Mesenteric fat pad (tissue), 1 donor: Measurements from ENCODE around the genes DYNLL2 and HSF5.

DNA sequence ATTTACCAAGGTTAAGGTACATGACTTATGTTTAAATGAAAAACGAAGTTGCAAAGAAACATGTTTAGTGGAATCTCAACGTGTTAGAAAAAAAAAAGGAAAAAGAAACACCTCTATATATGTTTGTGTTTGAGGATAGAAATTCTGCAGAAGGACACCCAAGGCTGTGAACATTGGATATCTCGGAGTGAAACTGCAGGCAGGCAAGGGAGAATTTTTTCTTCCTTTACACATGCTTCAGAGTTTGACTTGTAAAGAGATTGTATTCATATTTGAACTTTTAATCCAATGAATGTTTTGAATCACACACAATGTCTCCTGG lies 1.1 kb upstream of the MRPS23 start:
- PRO-cap = no peak

GRCh38 chr17:57914340-57915154 lies 40.7 kb downstream of the CUEDC1 start:
- PRO-cap = no peak

DNA sequence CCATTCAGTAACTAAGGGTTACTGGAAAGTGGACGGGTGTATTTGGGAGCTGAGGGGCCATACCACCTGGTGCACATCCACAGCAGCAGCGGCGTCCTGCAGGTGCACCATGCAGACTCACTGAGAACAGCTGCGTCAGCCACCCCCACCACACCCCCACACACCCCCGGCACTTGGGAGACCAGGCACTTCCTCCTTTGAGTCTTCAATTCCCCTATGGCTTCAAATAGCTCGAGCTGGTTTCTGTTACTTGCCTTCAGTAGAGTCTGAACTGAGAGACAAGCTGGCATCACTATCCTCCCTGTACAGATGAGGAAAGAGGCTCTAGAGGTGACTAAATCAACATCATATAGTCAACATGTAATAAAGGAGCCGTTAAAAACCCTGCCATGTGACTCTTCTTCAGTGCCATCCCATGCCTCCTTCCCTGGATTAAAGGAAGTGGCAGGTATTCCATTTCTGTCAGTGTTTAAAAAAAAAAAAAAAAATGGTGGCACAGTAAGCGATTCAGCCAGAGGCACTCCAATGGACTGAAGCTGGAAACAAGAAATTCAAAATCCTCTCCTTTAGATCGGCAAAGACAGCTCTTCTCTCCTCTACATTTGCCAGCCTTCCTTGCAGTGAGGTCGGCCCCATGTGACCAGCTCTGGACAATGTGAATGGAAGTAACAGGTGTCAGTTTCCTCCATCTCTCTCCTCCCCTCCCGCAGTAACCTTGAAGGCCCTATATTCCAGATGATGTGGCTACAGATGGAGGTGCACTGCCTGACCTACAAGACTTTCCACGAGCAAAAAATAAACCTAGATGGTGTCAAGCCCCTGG lies 15.2 kb downstream of the CUEDC1 start:
- PRO-cap = no peak

DNA sequence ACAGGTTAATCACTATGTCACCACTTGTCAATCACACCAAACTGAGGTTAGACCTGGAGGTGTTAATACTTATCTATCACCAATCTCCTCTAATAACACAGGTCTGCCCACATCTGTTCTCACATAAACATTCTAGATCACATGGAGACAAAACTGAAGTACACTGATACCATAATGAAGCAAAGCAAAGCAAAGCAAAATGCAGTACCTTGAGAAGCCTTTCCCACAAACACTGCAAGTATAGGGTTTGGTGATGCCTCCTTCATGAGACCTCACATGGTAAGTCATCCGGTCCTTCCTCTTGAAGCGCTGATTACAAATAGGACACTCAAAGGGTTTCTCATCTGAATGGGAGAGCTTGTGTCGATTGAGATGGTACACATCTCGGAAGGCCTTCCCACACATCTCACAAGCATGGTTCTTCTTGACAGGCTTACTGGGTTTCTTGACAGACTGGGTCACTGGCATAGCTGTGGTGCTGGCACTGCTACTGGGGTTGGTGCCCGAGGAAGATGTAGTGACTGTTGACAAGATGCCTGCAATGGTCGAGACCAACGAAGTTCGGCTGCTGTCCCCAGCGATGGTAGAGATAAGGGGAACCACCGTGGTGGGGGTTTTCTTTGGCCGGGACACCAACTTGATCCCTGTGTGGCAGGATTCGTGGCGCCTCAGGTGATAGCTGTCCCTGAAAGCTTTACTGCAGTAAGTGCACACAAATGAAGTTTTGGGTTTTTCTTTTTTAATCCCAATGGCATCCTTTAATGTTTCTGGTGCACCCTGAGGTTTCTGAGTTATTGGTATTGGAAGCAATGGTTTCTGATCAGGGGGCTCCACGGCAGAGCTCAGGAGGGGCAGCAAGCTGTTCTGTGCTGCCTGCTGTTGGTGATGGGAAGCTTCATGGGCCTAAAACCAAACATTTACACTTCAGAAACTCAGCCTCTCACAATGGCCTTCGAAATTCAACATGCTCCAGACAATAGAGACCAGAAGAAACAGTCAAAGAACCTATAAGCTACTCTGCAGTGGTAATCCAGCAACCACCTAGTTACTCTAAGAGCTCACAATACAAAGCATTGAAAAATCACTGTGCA lies 5.2 kb downstream of the VEZF1 start:
- PRO-cap = no peak

- PRO-cap = no peak
These were observed 5.6 kb upstream of the VEZF1 start for GRCh38 chr17:57993356-57994447.

GRCh38 chr17:57994448-57994956 lies 6.4 kb upstream of the VEZF1 start:
- PRO-cap = no peak

DNA sequence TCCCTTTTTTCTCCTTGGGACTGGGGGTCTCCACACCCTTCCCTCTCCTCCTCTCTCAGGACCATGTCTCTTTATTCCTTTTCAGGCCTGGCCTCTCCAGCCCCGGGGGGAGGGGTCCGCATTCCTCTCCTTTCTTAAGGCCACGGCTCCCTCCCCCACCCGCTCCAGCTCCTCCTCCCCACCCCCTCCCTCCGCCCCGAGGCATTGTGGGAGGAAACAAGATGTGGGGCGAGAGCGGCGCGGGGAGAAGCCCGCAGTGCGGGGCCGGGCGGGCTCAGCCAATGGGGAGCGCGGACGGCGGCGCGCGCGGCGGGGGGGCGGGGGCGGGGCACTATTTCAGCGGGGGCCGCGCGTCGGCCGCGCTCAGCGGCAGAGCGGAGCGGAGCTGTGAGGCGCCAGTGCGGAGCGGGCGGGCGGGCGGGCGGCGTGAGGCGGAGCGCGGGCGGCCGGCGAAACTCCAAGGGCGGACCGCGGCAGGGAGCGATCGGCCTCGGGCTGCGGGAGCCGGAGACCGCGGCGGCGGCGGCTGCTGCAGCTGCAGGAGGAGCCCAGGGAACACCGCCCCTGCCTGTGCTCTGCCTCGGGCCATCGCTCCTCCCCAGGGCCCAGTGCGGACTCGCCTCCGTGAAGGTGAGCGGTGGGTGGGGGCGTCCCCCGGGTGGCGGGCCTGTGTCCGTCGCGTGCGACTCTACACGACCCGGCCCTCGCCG lies at the start of gene DYNLL2:
TSS of gene DYNLL2 (plus strand) at position 366 of the 710 bp plus-strand sequence.
- PRO-cap = bidirectional peak, plus-strand start at position 366 of the sequence, minus-strand start at position 186 of the sequence

DNA sequence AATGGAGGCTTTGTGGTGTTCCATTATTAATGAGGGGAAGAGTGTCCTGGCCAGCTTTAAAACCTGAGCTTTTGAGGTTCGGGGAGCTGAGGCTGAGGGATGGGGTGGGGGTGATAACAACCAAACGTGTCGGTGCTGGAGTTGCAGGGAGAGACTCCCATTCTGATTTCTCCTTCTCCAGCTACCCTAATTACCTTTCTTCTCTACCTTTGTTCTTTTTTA lies 5.6 kb downstream of the DYNLL2 start:
- PRO-cap = no peak

DNA sequence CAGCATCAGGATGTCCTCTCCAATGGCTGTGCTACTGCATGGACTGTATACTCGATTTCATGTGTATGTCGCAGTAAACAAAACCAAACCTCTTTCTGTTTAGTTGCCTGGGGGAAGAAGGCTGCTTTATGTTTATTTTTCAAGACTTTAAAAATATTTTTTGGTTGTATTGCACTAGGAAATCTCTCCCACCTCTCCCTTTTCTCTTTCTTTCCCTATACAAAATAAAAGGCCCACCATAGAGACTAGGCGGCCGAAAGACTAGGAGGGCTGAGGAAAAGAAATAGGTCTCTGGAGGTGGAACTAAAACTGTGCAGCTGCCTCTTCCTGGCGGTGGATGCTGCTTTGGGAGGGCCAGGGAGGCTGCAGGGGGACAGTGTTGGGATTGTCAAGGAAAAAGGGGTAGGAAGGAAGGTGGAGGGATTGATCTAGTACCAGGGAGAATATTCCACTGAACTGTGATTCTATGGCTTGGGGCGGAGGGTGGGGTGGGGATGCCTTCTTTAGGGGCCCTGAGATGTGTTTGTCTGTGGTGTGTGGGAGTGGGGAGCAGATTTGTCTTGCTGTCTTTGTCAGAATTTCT lies 6.2 kb downstream of the DYNLL2 start:
- PRO-cap = no peak

DNA sequence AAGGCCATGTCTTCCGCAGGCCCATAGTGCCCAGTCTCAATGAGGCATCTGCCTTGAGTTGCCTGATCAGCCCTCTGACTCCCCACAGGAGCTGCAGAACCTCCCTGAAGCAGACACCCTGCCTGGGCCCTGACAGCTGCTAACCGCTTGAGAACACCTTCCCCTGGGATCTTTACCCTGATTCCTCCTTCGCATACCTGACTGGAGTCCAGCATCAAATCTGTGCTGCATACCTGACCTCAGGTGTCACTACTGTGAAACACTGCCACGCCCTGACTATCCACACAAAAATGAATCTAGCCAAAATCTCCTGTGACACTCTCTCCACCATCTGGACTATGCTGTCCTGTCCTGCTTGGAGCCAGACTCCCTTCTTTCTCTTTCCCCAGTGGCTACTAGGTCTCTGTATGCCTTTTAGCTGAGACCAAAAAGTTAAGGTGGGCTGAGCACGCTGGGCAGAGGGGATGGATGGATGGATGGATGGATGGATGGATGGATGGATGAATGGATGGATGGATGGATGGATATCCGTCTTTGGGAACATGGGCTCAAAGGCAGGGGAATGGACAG lies 13.1 kb downstream of the TSPOAP1 start:
- PRO-cap = no peak

DNA sequence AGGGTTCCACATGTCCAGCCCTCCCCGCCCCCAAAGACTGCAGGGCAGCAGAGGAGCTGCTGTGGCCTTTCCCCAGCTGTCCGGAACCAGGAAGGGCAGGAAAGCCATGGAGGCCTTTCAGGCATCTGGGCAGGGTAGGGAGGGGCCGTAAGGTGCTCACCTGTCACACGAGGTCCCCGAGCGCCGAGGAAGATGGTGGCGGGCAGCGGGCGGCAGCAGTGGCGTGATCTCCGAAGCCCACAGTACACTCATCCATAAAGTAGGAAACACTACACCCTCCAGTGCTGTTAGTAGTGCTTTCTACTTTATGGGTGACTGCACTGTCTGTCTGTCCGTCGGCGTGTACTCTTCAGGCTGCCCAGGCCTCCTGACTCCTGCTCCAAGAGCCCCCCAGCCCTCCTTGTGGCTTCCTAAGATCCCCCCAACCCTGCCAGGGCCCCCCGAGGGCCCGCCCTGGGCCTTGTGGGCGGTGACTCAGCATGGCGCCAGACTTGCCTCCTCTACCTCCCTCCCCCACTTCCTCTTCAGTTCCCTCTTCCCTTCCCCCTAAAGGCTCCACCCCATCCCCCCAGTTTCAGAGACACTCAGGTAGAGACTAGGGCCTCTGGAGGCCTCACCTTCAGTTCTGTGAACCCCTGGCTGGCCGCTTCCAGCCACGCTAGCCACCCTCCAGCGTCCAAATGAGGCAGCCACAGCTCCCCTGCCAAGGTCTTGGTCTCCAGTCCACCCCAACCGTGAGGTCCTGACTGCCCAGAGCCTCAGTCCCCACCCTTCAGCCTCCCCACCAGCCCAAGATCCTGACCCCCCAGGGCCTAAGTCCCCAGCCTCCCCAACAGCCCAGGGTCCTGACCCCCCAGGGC lies 2.6 kb upstream of the TSPOAP1 start:
- PRO-cap = no peak

- PRO-cap = no peak
These were observed at the start of gene HSF5 for GRCh38 chr17:58488166-58488629. Gene HSF5 (minus strand): TSS chr17:58488408.

GRCh38 chr17:58513156-58513918 lies 1.1 kb downstream of the MTMR4 start:
- PRO-cap = no peak

DNA sequence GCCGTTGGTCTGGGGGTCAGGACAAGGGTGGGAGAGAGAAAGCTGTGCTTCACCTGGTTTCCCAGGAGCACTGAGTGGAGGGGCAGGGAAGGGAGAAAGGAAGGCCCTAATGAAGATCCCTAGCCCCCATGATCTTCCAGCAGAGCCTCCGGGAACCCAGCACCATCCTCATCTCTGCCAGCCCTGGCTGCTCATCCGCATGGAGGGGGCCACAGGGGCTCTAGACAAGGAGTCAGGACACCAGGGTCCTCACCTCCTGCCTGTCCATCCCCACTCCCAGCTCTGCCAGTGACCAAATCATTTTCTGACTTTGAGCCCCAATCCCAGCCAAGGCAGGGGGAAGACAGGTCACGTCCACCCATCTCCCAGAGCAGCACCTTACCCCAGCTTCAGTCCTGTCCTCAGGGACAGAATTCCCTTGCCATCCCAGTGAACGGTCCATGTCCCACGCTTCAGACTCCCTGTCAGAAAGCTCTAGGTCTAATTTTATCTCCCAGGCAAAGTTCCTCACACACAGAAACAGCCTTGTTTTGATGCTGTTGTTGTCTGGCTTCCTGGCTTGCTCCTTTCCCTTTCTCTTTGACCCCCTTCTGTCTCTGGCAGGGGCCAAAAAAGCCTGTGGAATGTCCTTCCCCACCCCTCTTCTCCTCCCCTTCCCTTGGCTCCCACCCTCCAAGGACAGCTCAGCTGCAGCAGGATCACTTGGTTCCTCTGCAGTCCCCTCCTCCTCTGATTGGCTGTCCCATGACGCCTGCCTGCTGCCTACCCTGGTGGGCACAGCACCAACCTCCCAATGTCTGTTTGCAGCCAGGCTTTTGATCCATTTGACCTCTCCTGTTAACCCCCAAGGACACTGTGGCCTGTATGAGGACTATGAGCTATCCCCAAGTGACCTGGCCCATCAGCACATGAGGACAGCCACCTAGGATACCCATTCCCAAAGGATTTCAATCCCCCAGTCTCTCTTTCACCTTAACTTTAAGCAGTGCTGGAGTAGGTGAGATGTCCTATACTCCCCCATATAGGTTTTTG lies 14.6 kb upstream of the MTMR4 start:
- PRO-cap = no peak

DNA sequence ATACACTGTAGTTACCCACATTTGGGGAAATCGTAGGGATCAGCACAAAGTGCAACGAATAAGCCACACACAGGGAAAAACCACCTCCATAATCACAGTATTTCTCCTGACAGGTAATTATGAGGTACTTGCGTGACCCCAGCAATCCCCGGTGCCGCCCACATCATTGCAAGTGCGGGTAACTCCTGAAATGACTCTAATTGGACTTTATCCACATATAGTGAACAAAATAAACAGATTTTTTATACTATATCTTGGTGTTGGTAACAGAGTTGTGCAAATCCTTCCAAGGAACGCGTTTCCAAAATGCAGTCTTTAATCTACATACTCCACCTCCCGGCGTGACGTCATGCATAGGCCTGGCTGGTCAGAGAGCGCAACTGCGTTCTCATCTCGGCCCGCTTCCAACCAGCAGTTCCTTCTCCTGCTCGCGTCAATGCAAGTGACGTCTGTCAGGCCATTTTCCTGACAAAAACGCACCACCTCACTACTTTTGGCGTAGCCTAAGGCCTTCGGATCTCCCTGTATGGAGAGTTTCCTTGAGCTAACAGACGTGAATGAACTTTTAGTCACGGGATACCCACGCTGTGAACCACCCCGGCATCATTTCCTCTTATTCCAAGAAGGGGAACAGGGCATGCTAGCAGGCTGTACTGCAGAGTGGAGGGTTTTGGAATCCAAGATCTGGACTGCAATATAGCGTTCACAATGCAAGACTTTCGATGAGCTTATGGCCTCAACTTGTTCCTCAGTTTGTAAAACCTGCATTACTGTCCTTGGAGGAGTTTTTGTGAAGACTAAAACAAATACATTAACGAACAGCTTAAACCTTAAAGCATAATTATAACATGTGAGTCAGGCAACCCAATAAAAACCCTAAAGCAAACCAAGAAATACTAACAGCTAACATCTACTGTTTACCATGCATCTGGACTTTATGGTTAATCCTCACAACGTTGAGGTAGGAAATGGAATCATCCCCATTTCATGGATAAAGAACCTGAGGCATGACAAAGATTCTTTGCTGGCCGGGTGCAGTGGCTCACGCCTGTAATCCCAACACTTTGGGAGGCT lies 24.9 kb downstream of the IGBP1C start:
- PRO-cap = no peak

- PRO-cap = no peak
These were observed 15.4 kb upstream of the TRIM37 start for GRCh38 chr17:59122157-59122440.

DNA sequence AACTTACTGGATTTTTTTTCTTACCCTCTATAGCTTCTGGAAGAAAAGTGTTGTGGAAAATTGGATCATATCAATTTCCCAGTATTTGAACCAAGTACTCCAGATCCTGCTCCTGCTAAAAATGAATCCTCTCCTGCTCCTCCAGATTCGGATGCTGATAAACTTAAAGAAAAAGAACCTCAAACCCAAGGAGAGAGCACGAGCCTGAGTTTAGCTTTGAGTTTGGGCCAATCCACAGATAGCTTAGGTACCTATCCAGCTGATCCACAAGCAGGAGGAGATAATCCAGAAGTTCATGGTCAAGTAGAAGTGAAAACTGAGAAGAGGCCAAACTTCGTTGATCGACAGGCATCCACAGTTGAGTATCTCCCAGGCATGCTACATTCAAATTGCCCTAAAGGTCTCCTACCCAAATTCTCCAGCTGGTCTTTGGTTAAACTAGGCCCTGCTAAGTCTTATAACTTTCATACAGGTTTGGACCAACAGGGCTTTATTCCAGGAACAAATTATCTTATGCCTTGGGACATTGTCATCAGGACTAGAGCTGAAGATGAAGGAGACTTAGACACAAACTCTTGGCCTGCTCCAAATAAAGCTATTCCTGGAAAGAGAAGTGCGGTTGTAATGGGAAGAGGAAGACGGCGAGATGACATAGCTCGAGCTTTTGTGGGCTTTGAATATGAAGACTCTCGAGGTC lies 3.0 kb downstream of the SMG8 start:
- PRO-cap = no peak

- PRO-cap = no peak
These were observed 785 bp downstream of the GDPD1 start for GRCh38 chr17:59220896-59221695.

GRCh38 chr17:59428864-59429475 lies 97.5 kb downstream of the YPEL2 start:
- PRO-cap = no peak

- PRO-cap = no peak
These were observed 103.8 kb downstream of the YPEL2 start for GRCh38 chr17:59435065-59435853.